SJCRH30 (cell line): Measurements from ENCODE around the genes DPM3 and KRTCAP2.

DNA sequence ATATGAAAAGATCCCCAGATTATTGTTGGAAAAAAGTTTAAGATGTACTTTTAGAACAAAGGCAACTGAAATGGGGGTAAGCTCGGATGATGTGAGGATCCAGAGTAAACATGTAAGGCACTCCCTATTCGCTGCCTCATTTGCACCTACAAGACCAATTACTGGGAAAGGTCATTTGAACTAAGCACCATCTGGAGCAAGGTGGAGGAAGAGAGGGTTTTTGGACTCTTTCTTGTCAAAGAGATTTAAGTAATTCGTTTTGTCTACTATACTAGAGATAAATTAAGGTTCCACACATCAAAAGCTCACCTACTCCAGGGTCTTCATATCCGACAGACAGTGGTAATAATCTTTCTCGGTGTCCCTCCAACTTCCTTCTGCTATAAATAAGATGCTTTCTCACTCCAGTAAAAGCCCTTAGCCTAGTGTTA lies 610 bp upstream of the FLAD1 start:
- RAMPAGE, long total RNA = no peak

- RAMPAGE, long total RNA = no peak
Measured at GRCh38 chr1:154983710-154984247, 635 bp downstream of the FLAD1 start.

DNA sequence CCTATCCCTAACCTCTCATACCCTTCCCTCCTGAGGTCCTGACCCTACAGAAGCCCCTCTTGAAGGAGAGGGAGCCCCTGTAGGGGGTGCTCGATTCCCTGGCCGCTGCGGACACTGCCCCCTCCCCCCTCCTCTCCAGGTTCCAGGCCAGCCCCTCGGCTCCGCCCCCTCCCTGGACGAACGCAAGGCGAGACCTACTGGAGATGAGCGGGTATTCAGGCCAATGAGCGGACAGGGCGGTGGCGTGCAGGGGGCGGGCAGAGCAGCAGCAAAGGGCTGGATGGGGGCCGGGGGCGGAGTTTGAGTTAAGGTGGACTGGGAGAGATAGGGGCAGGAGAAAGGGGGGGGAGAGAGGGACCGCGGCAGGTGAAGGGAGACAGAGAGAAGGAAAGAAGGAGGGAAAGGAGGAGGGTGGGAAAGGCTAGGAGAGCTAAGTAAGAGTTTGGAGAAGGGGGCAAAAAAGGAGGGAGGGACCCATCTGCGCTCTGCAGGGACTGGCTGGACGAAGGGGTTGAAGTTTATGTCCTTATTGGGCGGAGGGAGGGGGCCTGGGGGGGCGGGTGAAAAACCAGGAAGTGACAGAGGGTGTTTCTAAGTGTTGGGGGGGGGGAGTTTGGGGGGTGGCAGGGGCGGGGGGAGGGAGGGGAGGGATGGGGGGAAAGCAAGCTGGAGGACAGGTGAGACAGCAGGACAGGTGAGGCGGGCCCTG lies 455 bp upstream of the ZBTB7B start:
- RAMPAGE, long total RNA = no peak

GRCh38 chr1:155008243-155009176 lies 5.9 kb downstream of the ZBTB7B start:
- RAMPAGE, long total RNA = no peak

DNA sequence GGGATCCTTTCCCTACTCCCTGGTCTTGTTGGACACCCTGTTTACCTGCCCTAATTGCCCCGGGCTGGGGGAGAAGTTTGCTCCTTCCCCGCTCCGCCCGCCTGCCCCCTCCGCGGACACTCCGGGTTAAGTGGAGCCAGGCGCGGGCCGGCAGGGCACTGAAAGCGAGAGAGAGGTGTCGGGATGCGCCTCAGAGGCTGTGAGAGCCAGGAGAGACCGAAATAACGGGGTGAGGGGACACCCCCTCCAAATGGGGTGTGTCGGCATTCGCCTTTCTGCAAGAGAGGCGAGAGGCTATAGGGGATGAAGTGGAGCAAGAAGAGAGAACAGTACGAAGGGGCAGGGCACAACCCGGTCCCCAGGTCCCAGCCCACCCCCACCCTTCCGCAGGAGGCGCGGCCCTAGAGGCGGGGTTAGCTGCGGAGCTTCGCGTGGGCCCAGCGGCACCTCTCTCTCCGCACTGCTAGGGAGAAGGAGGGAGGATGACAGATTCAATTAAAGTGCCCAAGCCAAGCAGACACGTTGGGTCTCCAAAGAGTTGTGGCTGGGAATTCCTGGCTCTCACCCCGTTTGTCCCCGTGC lies 3.8 kb downstream of the EFNA3 start:
- RAMPAGE, long total RNA = no peak

GRCh38 chr1:155107300-155108298 lies 20.1 kb upstream of the EFNA1 start:
- RAMPAGE, long total RNA = no peak

DNA sequence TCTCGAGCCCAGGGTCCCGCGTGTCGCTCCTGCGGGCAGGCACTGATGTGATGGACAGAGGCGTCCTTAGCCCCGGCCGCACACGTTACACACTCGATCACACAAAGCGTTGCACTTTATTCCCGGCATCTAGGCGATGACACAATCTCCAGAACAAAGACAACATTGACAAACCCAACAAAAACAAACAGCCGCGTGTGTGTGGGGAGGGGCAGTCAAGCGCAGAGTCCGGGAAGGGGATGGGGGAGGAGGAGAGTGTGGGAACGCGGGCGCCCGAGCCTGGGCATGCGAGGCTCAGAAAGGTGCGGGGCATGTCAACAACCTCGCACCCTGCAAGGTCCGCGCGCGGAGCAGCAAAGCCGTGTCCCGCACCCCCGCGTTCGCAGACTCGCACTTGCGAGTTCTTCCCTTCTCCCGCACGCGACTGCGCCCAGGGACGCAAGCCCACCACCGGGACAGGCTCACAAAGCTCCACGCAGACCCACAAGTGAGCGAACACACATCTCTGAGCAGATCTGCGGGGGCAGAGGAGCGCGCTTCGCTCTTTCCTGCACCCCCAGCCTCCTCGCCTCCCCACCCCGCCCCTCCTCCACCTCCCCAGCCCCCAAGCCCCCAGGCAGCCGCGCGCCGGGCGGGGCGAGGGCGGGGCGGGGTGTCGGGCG lies 370 bp upstream of the EFNA1 start:
- RAMPAGE, long total RNA = no peak

DNA sequence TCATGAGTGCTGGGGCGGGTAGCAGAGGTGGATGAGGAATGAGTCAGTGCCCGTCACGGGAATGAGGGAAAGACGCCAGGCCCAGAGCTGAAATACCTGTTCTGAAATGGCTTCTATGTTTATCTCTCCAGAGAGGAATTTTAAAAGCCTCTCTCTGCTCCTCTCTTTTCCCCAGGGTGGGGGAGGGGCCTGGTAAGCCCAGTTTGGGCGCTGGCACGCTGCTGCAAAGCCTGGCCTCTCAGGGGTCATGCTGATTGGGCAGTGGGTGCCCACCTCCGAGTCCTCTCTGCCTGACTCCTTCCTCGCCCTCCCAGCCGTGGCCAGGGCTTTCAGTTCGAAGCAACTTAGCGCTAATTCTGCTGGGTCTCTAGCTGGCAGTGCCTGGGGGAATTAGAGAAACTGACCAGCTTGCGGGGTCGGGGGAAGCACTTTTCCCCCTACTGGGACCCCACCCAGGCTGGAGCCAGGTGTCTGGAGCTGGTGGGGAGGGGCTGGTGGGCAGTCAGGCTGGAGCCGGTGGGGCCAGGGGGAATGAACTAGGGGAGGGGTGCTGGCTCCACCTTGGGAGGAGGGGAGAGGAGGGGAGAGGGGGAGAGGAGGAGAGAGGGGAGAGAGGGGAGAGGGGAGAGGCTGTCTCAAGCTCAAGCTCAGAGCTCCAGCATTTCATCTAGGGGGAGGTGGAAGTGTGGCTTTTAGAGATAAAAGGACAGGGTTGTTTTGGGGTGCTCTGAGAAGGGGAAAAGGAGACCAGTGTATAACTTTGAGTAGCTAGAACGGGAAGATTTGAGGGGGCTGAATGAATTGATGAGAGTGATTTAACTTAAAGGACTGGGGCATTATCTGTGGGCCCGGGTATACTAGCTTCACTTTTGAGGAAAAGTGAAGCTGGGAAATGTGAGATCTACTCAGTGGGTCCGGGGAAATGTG lies 2.5 kb downstream of the EFNA1 start:
- RAMPAGE, long total RNA = no peak

DNA sequence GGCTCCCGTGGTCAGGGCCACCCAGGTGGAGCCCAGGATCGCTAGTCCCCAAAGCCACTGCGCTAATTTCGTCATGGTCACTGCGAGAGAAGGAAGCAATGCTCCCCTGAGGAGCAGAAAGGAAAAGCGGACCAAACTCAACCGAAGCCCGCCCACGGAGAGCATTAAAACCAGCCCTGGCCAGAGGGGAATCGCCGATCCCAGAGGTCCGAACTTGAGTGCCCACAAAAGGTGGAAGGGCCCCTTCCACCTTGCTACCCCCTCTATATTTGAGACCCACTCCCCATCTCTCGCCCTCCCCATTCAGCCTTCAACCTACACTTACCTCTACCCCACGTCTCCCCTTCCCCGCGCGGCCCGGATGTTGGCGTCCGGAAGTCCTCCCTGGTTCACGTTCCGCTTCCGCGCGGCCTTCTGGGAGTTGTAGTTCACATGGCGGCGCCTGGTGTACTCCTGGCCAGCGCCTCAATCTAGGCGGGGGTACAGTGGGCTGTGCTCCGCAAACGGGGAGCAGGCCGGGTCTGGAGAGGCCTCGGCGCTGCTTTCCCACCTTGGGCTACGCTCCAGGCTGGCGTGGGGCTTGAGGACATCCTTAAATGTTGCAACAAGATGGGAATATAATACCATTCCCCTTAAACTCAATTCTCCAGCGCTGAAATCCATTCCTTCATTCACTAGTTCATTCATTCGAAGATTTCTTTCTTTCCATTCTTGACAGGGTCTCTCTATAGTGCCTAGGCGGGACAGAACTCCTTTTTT lies at the start of gene DPM3:
TSS of gene DPM3 (minus strand) at position 366 of the 759 bp plus-strand sequence.
- RAMPAGE, long total RNA = no peak

DNA sequence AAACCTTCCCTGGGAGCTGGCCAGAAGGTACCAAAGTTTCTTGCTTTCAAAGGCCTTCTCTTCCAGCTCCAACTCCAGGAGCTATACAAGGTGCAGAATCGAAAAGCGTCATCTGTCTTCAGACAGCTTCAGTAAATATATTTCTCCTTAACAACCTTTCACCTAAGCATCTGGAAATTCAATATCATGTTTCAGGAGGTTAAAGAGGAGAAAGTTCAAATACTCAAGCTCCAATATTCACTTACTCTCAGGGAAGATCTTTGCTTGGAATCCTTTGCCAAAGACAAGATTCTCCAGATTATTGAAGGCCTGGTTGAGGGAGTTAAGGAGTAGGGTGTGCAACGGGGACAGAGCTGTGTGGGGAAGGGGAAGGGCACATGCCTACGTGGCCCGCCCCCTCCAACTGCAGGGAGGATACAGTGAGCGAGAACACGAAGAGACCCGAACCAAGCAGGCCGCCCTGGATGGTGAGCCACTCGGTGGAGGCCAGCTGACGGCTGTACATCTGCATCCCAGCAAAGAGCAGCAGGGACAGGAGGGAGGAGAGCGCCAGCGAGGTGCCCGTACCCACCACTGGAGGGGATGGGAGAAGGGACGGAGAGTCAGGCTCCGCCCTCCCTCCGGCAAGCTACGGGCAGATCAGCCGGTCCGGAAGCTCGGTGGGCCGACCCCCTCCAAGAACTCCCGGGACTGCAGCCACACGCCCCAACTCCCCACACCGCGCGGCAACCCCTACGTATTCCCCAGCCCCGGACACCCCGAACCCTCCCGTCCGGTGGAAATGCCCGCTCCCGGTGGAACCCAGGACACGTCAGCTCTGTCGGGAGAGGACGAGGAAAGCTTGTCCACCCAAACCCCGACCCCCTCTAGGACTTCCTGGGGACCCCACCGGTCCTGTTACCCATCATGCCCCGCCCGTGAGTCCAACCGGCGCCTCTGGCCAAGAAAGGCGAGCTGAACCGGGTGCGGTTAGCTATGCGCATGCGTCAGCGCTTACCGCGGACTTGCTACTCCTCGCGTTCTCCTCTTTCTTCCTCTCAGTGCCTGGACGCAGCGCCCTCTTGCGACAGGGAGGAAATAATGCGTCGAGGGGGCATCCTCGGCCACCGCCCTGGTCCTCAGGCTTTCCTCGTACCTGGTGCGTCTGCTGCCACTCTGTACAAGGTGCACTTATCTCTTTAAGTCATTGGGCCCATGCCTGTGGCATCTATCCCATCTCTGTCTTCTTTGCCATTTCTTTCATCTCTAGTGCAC lies at the start of gene KRTCAP2:
TSS of gene KRTCAP2 (minus strand) at position 985 of the 1,254 bp plus-strand sequence.
- RAMPAGE, long total RNA = start-site peak on the minus strand centred at position 925 of the sequence, 122 bp wide, 3,345 and 522 reads in 2 replicates

DNA sequence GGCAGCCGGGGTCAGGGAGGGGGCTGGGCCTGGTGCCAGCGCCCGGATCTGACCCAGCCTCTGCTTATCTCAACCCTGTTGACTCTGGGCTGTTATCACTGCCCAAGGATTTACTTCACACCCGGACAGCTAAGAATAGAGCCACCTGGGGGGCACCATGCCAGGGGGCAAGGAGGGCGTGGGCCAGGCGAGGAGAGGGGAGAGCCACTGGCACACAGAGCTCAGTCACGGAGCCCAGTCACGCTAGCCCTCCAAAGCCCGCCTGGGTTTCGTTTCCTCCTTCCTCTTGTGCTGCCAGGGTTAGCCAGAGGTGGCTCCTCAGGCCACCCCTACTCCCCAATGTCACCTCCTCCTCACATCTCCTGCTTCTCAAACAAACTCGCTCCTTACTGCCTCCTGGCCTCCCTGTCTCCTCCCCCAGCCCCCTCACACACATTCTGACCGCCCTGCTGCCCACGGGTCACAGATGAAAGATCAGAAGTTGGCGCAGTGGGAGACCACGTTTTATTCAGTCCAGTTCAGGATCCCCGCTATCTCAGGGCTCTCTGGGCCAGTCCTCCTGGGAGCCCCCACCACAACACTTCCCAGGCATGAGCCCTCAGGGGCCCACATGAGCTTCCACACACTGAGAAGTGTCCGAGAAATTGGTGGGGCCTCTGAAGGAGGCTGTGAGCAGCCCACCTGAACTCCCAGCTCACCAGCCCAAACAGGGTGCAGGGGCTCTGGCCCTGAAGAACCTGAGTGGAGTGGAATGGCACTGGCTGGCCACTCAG lies 11.9 kb downstream of the TRIM46 start:
- RAMPAGE, long total RNA = no peak

DNA sequence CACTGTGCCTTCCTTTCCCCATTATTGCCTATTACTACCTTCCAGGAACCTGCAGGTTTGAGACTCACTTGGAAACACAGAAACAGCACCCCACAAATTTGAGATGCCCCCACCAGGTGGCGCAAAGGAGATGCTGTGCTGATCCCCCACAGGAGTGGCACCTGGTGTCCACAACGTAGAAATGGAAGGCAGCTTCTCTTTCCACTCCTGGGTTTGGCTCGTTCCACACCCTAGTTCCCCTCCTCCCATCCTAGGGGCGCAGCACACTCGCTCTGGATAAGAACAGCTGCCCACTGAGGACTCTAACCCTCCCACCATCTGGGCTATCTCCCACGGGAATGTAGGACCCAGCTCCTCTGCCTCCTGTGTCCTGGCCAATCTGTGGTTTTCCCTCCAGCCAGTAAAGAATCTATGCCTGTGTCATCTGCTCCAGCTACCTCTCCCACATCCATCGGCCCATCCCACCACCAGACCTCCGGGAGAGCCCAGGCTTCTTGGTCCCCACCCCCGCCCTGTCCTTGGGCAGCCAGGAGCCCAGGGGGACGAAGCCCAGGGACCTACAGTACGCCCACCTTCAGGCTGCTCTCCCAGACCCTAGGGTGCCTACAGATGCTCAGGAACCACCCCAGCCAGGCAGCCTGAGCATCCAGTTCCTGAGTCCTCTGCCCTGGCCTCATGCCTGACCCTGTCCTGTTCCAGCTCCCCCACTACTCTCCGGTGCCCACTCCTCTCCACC lies 626 bp downstream of the THBS3 start:
- RAMPAGE, long total RNA = no peak

DNA sequence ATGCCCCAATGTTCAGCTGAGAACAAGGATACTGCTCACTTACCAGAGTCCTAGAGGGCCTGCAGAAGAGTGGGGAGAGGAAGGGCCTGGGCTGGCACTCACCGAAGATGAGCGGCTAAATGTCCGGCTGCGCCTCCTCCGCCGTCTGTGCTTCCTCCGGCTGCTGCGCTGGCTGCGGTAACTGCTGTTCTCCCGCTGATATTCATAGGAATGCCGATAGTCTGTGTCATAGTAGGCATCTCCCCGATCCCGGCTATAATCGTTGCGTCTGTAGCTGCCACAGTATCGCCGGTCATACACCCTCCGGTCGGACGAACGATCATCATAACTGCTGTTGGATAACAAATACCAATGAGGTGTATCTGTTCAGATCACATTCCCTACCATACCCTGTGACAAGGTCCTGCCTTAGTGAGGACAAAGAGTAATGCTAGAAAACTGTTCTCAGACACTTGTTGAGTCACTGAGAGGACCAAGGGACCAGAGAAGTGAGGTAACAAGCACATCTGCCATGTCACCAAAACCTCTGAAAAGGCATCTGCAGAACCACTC lies 3.8 kb downstream of the CLK2 start:
- RAMPAGE, long total RNA = no peak

DNA sequence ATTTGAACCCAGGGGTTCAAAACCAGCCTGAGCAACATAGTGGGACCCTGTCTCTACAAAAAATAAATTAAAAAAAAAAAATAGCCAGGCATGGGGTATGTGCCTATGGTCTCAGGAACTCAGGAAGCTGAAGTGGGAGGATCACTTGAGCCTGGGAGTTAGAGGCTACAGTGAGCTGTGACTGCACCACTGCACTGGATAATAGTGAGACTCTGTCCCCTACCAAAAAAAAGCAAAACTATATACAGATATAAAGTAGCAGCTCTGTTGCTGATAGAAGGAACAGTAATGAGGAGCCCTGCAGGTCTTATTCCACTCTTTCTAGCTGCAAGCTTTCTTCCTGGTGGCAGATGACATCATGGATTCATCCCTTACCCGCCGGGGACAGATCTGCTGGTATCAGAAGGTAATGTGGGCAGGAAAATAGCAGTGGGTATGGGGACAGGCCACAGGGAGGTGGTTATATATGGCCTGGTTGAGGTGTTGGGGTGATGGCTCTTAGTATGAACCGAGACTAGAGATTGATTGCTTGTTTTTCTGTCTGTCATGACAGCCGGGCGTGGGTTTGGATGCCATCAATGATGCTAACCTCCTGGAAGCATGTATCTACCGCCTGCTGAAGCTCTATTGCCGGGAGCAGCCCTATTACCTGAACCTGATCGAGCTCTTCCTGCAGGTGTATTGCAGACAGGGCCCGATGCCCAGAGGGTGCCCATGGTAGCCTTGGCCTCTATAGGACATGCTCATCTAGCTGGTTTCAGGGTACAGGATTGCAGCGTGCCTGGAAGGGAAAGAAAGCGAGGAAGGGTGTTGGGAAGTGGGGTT lies 2.9 kb upstream of the RUSC1 start:
- RAMPAGE, long total RNA = no peak

- RAMPAGE, long total RNA = no peak
Measured at GRCh38 chr1:155335562-155336078, 14.9 kb downstream of the RUSC1 start.

GRCh38 chr1:155456571-155456999 lies 106.0 kb downstream of the ASH1L start:
- RAMPAGE, long total RNA = no peak

- RAMPAGE, long total RNA = no peak
Measured at GRCh38 chr1:155562091-155562248, 633 bp downstream of the ASH1L start.

GRCh38 chr1:155650567-155651035 lies 38.0 kb downstream of the YY1AP1 start:
- RAMPAGE, long total RNA = no peak

DNA sequence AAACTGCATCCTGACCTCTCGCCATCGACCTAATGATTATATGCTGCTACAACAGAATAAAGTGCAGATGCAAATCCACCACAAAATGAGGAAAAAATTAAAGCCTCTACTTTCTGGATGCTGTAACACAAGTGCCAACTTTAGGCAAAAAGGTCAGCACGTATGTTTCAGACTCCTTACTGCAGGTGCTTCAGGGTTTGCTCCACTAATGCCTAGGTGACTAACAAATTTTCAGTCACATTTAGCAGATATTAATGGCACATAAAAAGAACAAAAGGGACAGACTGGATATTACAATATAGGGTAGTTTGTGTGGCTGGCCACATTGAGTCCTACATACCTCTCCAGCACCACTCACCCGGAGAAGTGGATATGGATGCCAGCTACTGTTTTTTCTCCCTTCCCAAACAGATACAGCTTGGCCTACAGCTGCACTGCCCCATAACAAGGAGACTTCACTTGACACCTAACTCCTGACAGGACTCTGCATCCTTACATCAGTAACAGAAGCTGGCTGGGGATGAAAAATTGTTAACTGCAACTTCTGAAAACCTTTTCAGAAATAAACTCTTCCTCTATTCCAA lies 9.7 kb downstream of the YY1AP1 start:
- RAMPAGE, long total RNA = no peak

DNA sequence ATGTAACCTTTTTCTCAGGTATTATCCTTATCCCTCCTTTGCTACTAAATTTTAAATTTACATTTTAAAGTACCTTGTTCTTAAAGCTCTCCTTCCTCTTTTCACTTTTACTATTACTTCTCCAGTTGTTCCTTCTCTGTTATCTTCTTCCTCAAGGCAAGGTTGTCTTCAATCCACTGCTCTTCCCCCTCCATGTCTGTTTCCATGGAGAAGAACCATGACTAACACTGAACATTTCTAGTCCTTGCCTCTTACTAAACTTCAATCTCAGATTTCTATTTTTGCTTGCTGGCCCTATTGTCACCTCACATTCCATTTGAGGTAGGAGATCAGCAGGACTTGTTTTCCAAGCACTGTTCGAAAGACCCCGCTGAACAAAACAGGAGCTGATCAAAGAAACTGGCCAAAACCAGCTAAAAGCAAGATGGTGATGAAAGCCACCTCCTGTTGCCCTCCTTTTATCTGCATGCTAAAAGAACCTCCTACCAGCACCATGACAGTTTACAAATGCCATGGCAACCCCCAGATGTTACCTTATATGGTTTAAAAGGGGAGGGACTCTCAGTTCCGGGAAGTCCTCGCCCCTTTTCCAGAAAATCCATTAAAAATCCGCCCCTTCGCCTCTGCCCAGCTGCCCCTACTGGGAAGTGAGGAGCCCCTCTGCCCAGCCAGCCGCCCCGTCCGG lies 22.7 kb downstream of the GON4L start:
- RAMPAGE, long total RNA = no peak